Cardiac fibroblast (primary cell): ENCODE data around the gene TEX51.

DNA sequence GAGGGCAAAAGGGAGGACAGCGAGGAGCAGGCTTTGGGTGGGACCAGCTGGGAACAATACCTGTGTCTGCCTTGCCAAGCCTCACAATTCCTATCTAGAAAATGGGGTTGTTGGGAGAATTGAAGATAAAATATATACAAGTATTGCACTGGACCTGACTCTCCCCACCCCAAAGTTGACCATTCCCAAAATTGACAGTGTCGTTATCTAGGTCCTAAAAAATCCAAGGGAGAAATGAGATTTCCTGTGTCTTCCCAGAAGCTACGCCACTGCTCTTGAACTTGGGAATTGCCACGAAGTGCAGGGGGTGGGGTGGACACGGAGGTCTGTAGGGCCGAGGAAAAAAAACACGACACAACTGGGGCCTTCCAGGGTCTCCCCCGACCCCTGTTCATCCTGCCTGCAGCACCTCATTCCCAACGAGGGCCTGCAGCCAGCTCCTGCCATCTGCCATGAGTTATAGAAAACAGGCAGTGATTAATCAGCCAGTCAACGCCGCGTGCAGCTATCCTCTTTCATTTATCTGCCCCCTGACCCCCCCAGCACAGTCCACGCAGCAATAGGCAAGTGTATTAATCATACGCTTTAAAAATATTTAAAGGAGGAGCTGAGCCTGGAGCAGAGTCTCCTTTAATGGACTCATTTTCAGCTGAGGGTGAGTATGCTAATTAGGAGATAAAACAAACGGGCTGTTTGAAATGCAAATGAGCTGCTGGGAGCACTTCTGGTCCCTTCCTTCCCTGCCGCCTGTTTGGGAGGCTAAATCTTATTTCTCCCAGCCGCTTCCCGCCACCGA, 210.0 kb downstream of the TFCP2L1 start:
- RRBS: no CpG with 5 or more reads among the region's 19 CpGs

- RRBS: no CpG with 5 or more reads among the region's 13 CpGs
These were observed 80.0 kb upstream of the TFCP2L1 start for GRCh38 chr2:121365051-121365441.

DNA sequence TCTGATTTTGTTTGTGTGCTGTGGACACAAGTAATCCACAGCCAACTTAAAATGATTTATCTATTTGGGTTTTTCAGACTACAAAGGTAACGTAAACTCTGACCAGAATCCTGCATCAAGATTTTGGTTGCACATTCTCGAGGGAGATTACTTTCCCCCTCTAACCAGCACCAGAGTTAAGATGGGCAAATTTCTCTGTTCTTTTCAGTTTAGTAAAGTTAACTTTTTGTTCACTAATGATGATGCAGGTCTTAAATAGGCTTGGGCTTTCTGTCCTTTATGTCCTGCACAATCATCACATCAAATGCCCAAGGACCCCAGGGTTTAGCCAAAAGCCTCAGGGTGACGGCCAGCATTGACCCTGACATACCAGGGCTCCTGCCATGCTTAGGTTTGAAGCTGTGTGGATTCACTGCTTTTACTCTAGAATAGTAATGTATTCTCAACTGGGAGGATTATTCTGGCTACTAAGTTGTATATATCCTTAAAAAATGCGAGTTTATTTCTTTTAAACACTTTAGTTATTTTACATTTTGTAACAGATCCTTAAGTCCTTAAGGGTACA, 152.6 kb upstream of the TFCP2L1 start:
- RRBS: no CpG with 5 or more reads among the region's 4 CpGs

DNA sequence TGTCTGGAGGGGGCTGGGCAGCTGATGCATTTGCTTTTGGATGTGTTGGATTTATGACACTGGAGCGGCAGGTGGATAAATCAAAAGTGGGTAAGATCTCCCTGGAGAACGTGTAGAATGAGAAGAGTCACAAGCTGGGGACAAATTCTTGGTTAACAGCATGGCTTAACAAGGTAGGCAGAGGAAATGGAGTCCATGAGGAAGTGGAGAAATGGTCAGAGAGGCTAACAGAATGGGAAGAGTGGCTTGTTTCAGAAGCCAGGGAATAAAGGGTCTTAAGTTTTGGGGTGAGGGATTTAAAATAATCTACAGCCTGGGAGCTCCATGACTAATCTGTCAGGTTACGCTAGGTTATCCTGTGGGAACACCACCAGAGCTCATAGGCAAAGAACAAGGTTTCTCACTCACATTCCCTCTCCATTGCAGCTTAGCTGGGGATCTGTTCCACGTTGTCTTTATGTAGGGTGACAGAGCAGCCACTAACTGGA, 12.8 kb downstream of the TSN start:
- RRBS: no CpG with 5 or more reads among the region's 4 CpGs

GRCh38 chr2:123133686-123134112, 891.4 kb upstream of the CNTNAP5 start:
- RRBS: no CpG with 5 or more reads among the region's 3 CpGs

GRCh38 chr2:125696558-125696841, 959.5 kb upstream of the GYPC start:
- RRBS: no CpG with 5 or more reads among the region's 2 CpGs

GRCh38 chr2:126595365-126595760, 60.6 kb upstream of the GYPC start:
- RRBS: no CpG with 5 or more reads among the region's 3 CpGs

DNA sequence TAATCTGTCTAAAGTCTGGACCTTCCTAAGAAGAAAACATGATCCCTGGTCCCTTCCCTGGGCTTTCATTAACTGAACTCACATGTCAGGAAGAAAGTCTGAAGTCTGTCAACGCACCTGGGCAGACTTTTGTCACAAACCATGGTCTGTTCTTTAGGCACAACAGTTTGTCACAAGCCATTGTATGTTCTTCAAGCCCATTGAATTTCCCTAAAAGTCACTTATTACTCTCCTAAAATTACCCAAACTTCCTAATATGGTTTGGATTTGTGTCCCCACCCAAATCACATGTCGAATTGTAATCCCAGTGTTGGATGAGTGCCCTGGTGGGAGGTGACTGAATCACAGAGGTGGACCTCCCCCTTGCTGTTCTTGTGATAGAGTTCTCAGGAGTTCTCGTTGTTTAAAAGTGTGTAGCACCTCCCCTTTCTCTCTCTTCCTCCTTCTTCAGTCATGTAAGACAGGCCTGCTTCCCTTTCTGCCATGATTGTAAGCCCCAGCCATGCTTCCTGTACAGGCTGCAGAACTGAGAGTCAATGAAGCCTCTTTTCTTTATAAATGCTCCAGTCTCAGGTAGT, 11.4 kb upstream of the GYPC start:
- RRBS: no CpG with 5 or more reads among the region's 3 CpGs

GRCh38 chr2:126657690-126658293, 1.8 kb downstream of the GYPC start:
- RRBS: no CpG with 5 or more reads among the region's 13 CpGs

DNA sequence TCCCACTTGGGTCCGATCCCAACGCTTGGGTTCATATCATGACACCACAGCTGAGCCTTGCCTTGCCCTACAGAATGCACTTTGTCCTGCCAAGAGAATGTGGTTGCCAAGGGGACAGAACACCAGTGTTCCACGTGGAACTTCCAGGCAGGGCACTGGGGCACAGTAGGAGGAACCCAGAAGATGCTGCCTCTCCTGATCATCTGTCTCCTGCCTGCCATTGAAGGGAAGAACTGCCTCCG, at the start of gene TEX51:
Gene TEX51, plus strand, starts transcription at position 155 of the 242 bp plus-strand sequence.
- RRBS: no CpG with 5 or more reads among the region's 4 CpGs

- RRBS: 0% methylated on average over 1 of the region's 9 CpGs
These were observed 57.0 kb downstream of the BIN1 start for GRCh38 chr2:127049976-127050297.

GRCh38 chr2:127050644-127051533, 56.1 kb downstream of the BIN1 start:
- RRBS: 52% methylated on average over 6 of the region's 29 CpGs

DNA sequence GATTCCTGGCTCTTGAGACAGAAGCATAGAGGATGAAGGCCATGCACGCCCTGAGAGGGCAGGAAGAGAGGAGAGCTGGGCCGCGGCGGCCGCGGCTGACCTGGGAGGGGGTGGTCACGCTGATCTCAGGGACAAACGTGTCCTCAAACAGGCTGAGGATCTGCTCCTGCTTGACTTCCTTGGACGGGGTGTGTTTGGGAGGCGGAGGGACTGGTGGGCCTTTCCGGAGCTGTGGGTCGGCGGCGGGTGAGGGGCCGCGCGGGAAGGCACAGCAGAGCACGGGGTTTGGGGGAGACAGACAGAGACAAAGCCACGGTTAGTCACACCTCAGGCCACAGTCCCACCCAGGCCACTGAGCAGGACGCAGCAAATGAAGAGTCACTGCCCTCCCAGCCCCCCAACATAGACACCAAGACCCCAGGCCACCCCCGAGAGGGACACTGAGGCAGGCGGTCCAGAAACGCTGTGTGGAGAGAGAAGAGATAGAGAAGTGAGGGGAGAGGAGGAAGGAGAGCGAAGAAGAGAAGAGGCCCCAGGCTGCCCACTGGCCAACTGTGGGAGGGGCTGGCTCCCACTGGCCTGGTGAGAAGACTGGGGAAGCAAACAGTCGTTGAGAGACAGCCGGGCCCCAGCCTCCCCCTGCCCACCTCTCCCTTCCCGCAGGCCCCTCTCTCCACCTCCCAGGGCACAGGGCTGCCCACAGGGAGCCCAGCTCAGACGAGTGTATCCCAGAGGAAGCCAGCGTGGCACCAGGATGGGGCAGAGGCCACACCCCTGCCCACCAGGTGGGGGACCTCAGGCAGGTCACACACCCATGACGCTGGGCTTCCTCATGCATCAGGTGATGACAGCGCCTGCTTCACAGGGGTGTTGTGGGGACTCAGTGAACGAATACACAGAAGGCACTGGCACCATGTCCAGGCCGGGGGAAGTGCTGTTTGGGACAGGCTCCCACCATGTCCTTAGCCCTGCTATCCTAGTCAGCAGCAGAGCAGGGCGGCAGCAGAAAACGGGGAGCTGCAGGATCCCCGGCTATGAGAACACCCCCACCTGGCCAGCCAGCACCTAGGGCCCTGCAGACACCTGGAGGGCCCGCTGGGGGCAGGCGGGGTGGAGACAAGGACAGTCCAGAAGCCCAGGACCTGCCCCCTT, 49.2 kb downstream of the BIN1 start:
- RRBS: no CpG with 5 or more reads among the region's 38 CpGs

DNA sequence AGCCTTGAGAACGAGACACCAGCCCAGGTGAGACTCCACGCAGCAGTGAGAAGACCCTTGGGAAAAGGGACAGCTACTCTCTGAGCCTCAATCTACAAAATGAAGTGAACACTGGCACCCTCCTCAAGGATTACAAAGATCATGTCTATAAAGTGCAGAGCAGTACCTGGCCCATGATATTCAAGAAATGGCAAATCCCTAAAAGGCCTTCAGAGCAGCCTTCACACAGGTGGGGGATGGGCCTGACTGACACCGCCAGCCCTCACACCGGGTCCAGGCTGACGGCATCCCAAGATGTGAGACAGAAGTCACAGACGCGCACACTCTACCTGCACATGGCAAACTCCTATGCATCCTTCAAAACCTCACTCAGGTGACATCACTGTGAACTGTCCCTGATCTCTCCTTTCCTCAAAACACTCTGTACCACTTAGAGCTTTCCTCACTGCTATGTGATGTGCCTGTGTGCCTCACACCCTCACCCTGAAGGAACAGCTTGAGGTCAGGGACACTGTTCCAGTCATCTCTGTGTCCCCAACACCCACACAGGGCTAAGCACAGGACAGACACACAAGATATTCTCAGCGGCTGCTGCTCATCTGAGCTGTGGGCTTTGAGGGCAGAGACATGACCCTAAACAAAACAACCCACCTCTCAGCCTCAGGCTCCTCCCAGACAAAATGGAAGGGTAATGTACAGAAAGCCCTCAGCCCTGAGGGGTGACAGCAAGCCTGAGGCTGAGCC, 27.6 kb downstream of the BIN1 start:
- RRBS: no CpG with 5 or more reads among the region's 8 CpGs

DNA sequence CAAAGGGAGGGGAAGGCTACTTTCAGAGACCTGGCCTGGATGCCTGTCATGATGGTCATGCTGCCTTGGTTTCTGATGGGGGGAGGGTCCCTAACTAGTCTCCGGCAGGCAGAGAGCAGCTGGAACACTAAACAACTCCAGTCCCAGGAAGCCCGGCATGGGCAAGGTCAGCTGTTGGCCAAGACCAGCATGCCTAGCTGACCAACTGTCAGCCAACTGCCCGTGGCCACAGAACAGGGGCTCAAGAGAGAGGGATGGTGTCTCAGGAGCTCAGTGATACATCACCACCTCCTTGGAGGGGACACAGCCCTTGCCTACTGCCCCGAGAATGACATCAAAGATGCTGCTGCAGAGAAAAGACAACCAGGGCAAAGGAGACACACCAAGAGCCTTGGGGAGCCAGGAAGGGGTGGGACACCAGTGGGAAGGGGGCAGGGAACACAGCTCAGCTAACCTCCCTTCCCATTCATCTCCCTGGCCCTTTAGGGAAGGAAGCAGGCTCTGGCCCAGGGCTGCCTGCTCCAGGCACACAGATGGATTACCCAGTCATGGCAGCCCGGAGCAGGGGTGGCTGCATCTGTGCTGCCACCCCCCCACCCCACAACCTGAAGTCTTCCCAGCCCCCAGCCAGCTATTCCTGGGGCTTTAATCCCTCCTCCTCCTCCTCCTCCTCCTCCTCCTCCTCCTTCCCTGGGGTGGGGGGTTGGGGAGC, 2.0 kb downstream of the BIN1 start:
- RRBS: no CpG with 5 or more reads among the region's 5 CpGs

- RRBS: 0% methylated on average over 3 of the region's 29 CpGs
These were observed 1.5 kb downstream of the CYP27C1 start for GRCh38 chr2:127218629-127218994.

GRCh38 chr2:127246884-127247259, 26.8 kb upstream of the CYP27C1 start:
- RRBS: no CpG with 5 or more reads among the region's 9 CpGs

DNA sequence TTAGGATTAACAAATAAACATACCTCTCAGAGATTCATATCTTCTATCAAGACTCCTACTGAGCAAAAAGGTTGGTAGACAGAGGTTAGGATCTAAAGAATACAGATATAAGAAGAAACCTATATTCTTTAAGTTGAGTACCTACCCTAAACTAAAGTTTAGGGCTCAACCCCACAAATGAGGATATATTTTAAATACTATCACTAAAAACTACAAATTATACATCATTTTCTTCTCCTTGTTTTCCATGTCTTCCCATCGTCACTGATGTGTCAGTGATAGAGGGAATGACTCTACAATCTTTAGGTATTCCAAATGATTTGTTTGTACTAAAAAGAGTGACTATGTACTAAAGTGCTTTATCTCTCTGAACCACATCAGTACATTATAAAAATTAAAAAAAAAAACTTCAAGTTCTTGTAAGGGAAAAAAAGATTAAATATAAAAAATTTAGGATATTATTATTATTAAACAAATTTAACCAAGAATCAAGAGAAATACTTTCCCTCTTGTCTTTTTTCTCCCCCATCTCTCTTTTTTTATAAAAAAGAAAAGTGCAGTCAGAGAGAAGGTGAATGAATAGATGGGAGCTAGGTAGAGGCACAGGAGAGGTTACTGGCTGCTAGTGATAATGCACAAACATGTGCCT, 13.1 kb upstream of the ERCC3 start:
- RRBS: no CpG with 5 or more reads among the region's 1 CpG

DNA sequence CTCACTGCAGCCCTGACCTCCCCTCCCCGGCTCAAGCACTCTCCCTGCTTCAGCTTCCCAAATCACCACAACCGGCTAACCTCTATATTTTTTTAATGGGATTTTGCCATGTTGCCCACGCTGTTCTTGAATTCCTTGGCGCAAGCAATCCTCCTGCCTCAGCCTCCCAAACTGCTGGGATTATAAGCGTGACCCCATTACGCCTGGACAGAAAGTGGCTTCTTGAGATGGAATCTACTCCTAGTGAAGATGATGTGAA, 3.1 kb downstream of the MAP3K2 start:
- RRBS: no CpG with 5 or more reads among the region's 6 CpGs

- RRBS: 25% methylated on average over 1 of the region's 52 CpGs
These were observed 2.4 kb upstream of the PROC start for GRCh38 chr2:127415635-127416487.